Breast epithelium (tissue), 2 donors: Measurements from ENCODE around the gene LRRC28.

- PRO-cap, result no peak
- RAMPAGE, long total RNA, 2 experiments, result no peak in any of the 2 experiments
These were observed 35.6 kb downstream of the IGF1R start for GRCh38 chr15:98683948-98684308.

GRCh38 chr15:98715426-98715922 is 67.1 kb downstream of the IGF1R start:
- PRO-cap, result no peak
- RAMPAGE, long total RNA, 2 experiments, result no peak in any of the 2 experiments

GRCh38 chr15:98760898-98761293 is 112.6 kb downstream of the IGF1R start:
- PRO-cap, result no peak
- RAMPAGE, long total RNA, 2 experiments, result no peak in any of the 2 experiments

- PRO-cap, result no peak
- RAMPAGE, long total RNA, 2 experiments, result no peak in any of the 2 experiments
These were observed 137.6 kb downstream of the IGF1R start for GRCh38 chr15:98785502-98786695.

- PRO-cap, result no peak
- RAMPAGE, long total RNA, 2 experiments, result no peak in any of the 2 experiments
These were observed 138.5 kb downstream of the IGF1R start for GRCh38 chr15:98786696-98787389.

DNA sequence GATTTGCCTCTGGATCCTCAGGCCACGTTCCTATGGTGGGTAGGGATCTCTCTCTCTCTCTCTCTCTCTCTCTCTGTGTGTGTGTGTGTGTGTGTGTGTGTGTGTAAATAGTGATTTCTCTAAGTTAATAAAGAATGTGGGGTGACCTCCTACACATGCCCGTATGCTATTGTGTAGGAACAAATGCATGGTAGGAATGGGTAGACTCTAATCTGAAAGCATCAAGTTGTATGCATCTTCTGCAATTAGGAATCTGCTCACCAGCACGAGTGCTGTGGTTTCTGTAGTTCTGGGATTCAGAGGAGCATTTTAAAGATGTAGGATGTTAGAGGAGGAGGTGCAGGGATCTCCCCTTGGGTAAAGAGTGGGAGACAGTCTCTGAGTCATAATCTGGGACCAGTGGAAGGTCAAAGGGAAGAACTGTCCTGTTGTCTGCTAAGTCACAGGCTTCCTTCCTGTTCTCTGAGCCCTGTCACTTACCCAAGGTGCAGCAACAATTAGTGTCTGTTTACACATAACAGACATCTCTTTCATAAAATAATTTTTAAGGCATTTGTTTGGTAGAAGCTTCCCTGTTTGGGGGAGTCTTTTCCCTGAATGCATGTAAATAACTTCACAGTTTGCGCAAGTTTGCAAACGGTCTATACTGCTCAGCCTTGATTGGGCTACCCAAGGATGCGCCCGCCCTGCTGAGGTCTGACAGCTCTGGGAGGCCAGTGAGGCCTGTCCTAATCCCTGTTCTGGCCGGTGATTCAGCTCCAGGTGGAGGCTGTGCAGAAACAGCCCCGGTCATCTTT is 139.8 kb downstream of the IGF1R start:
- PRO-cap, result no peak
- RAMPAGE, long total RNA, 2 experiments, result no peak in any of the 2 experiments

DNA sequence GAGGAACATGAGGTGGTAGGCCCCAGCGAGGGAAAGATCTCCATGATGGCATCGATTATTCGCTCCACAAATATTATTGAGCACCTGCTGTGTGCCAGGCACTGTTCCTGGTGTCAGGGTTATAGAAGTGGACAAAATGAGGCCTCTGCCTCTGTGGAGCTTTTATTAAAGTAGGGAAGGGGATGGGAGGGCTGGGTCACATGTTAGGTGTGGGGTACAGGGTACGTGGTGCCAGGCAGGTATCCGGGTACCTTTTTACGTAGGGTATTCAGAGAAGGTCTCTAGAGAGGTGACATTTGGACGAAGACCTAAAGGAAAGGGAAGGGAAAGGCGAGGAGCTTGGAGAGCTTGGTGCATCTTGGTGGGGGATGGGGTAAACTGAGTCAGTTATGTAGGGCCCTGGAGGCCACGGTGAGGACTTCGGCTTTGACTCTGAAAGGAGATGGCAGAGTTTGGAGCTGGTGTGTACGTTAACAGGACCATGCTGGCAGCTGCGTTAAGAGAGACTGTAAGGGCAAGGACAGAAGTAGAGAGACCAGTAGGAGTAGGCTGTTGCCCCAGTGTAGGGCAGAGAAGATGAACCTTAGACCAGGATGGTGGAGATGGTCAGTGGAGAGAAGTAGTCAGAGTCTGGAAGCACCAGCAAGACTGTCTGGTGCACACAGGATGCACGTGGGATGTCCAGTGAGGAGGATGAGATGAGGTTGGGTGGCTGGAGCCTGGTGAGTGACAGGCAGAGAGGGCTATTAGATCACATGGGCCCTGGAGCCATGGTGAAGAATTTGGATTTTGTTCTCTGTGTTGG is 149.9 kb downstream of the IGF1R start:
- PRO-cap, result no peak
- RAMPAGE, long total RNA, 2 experiments, result no peak in any of the 2 experiments

DNA sequence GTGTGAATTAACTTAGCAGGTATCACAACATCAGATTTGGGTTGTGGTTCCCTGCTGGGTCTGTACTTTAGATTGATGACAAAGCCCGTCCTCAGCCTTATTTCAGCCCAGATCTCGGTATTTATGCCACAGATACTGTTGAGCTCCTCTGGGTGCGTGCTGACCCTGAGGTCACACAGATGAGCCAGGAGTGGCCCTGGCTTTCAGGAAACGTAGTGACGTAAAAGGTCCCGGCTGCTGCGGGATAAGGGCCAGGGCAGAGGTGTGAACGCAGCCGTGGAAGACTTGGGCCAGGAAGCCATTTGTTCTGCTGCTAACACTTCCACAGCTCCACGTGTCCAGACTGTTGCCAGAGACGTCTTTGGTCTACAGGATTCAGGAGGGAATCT is 54.3 kb downstream of the PGPEP1L start:
- PRO-cap, result no peak
- RAMPAGE, long total RNA, 2 experiments, result no peak in any of the 2 experiments

DNA sequence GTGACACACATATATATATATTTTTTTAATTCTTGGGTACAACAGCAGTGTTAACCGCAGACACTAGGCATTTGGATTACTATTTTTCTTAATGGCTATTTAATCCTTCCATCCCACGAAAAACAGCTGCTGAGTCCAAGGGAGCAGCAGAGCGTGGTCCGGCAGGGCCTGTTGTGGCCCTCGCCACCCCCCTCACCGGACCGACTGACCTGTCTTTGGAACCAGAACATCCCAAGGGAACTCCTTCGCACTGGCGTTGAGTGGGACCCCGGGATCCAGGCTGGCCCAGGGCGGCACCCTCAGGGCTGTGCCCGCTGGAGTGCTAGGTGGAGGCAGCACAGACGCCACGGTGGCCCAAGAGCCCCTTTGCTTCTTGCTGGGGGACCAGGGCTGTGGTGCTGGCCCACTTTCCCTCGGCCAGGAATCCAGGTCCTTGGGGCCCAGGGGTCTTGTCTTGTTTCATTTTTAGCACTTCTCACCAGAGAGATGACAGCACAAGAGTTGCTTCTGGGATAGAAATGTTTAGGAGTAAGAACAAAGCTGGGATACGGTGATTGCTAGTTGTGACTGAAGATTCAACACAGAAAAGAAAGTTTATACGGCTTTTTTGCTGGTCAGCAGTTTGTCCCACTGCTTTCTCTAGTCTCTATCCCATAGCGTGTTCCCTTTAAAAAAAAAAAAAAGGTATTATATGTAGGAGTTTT is 48.3 kb downstream of the PGPEP1L start:
- PRO-cap, result no peak
- RAMPAGE, long total RNA, 2 experiments, result no peak in any of the 2 experiments

DNA sequence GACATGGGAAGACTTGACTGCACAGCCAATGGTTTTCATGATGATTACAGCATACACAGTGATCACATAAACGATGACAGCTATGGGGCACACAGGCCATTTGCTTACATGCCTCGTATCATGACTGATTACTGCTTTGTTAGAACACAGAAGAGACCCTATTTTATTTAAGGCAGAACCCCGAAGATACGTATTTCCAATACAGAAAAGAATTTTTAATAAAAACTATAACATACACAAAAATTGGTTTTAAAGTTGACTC is 44.1 kb downstream of the PGPEP1L start:
- PRO-cap, result no peak
- RAMPAGE, long total RNA, 2 experiments, result no peak in any of the 2 experiments

- PRO-cap, result unidirectional peak, plus-strand start at chr15:99014980; unidirectional peak, plus-strand start at chr15:99015153; unidirectional peak, plus-strand start at chr15:99015179
- RAMPAGE, long total RNA, 2 experiments, result no peak in any of the 2 experiments
These were observed 7.1 kb upstream of the PGPEP1L start for GRCh38 chr15:99014319-99015528.

- PRO-cap, result no peak
- RAMPAGE, long total RNA, 2 experiments, result no peak in any of the 2 experiments
These were observed 14.5 kb upstream of the SYNM start for GRCh38 chr15:99090254-99090832.

GRCh38 chr15:99127730-99127976 is 22.8 kb downstream of the SYNM start:
- PRO-cap, result no peak
- RAMPAGE, long total RNA, 2 experiments, result no peak in any of the 2 experiments

DNA sequence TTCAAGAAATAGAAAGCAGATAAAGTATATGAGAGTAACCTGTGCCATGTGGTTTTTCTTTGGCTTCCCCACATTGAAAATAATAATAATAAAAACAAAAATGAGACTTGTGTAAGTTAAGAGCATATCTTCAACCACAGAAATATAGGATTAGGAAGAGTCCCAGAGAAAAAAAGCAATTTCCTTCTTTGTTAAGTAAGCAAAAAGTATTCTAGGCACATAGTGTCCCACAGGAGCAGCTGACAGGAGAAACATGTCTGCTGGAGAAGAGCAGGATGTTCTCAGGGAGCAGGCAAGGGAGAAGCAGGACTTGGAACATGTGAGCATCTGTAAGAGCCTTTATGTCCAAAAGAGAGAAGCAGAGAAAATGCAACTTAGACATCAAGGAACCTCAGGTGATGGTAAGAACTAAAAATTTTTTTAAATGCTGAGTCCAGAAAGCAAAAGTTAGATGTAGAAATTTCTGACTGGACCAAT is 39.1 kb downstream of the TTC23 start:
- PRO-cap, result no peak
- RAMPAGE, long total RNA, 2 experiments, result no peak in any of the 2 experiments

GRCh38 chr15:99250641-99251590 is at the start of gene LRRC28:
Gene LRRC28, plus strand, starts transcription at chr15:99251481.
- PRO-cap, result bidirectional peak, plus-strand start at chr15:99251516, minus-strand start at chr15:99251217
- RAMPAGE, long total RNA, 2 experiments, result start-site peak on the plus strand in 1 of 2 experiments, at chr15:99251504-99251530 at its widest, 88 reads per replicate

GRCh38 chr15:99425750-99426191 is 140.0 kb upstream of the MEF2A start:
- PRO-cap, result no peak
- RAMPAGE, long total RNA, 2 experiments, result no peak in any of the 2 experiments

DNA sequence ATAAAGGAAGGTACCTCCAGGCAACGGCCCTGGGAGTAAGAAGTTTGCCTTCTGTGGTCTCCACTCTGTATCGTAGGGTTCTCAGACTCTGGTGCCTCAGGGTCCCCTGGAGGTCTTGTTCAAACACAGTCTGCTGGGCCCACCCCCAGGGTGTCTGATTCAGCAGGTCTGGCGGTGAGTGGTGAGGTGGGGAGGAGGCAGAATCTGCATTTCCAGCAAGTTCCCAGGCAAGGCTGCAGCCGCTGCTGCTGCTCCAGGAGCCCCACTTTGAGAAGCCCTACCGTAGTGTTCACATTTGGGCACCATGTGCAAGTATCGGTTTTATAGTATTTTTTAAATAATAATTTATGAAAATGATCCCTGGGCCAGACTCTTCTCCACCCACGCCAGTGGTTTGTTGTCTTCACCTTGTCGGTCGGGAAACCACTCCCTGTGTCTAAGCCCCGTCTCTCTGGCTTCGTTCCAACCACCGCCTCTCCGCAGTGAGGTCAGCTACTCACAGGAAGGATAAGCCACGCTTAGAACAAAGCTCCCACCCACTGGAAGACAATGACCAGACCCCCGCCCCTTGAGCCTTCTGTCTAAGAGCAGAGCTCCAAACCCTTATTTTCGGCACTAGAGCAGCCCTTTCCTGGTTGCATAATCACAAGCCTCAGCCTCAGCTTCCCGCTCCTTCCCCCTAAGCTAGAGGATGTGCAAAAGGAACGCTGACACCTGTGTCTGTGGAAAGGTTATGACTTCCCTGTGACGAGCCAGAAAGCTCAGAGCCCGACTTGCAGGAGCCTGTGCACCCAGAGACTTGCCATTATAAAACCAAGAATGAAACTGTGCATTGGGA is 115.0 kb upstream of the MEF2A start:
- PRO-cap, result no peak
- RAMPAGE, long total RNA, 2 experiments, result no peak in any of the 2 experiments

DNA sequence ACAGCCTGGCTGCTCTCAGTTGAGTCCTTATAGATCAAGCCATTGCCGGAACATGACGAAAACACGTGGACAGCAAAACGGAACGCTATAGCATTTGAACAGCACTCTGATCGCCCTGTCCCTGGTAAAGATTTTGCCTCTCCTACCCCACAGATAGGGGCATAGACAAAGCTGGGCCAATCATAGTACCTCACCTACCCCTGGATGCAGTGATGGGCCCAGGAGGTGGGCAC is 57.2 kb upstream of the MEF2A start:
- PRO-cap, result no peak
- RAMPAGE, long total RNA, 2 experiments, result no peak in any of the 2 experiments

DNA sequence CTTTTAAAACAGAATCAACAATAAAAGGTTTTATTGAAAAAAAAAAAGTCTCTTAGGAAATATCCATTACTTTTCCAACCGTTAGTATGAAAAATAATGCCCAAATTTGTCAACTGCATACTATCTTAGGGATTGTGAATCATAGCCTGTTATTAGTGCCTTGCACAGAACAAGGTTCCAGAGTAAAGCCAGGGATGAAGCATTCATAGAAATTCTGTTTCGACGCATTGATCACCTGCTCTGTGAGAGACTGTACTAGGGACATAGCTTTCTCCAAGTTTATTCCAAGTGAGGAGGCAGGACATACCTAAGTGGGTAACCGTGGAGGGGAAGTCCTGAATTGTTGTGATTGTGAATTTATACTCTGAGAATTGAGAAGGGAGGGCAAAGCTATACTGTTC is 25.3 kb downstream of the LYSMD4 start:
- PRO-cap, result no peak
- RAMPAGE, long total RNA, 2 experiments, result no peak in any of the 2 experiments

DNA sequence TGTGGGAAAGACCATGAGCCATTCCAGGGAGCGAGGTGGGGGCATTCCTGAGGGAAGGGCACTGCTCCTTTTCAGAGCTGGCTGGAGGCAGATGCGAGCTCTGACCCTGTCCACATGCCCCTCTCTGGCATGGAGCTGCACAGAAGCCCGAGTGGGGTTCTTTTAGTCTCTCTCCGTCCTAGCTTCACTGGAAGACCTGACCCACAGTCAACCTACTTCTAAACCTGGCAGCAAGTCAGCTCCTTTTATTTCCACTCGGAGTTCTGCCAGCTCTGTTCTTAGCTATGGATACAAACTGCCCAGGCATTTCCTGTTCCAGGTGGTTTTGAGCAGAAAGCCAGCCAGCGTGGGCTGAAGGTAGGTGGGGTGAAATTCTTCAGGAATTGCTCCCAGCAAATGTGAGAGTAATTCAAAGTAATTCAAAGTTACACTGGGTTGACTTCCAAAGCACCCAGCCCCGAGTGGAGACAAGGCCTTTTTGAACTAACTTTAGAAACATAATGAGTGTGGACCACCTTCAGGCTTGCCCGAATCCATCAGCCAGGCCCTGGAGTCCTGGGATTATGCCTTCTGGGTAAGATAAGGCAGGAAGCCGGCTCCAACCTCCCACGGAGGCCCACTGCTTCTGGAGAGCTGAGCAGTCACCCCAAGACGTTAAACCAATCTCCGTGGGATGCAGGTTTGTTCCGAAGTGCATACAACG is 281.2 kb downstream of the ADAMTS17 start:
- PRO-cap, result no peak
- RAMPAGE, long total RNA, 2 experiments, result no peak in any of the 2 experiments